ENCODE results near the gene ST7L.

GRCh38 chr1:111429719-111430185 is 2.2 kb upstream of the OVGP1 start:
- PRO-cap: no peak

DNA sequence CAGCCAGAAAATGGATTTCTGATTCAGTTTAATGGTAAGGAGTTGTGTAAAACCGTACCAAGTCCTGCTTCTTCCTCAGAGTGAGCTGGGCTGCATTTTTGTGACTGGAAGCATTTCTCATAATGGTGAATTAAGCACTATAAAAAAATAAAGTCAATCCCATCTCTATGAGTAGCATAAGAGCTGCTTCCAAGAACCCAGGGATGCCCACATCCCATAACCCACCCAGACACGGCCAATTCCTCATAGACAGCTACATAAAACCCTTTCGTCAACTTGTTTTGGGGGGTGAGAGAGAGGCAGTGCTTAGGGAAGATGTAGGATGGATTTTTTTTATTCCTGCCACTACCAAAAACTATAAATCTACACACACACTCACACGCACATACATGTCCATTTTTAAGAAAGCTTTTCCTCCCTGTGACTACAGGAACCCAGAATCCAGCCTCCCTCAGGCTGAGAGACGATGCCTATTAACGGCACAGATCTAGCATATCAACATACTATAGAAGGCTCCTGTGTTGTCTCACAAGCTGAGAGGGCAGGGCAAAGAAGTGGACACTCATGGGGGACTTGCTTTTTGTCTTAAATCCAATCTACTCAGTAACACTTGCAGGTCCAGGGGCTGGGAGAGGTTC is 8.3 kb downstream of the WDR77 start:
- PRO-cap: no peak

DNA sequence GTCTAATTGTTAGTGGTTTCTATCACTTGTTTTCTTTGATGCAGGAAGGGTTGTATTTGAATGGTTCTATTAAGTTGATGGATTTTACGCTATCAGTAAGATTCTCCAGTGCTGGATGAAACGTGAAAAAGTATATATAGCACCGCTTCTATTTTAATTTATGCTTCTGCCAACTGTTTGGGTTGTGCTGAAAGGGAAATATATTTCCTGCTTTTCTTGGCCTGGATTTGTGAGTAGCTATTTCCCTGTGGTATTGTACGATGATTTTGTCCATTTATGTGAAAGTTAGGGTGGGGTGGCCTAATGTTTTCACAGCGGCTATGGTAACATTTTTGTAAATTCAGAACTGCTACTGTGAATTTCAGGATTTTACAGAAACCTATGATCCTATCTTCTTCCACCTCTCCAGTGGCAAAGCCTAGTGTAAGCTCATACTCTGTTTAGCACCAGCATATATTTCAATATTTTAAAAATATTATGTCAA is 352 bp downstream of the C1orf162 start:
- PRO-cap: no peak

DNA sequence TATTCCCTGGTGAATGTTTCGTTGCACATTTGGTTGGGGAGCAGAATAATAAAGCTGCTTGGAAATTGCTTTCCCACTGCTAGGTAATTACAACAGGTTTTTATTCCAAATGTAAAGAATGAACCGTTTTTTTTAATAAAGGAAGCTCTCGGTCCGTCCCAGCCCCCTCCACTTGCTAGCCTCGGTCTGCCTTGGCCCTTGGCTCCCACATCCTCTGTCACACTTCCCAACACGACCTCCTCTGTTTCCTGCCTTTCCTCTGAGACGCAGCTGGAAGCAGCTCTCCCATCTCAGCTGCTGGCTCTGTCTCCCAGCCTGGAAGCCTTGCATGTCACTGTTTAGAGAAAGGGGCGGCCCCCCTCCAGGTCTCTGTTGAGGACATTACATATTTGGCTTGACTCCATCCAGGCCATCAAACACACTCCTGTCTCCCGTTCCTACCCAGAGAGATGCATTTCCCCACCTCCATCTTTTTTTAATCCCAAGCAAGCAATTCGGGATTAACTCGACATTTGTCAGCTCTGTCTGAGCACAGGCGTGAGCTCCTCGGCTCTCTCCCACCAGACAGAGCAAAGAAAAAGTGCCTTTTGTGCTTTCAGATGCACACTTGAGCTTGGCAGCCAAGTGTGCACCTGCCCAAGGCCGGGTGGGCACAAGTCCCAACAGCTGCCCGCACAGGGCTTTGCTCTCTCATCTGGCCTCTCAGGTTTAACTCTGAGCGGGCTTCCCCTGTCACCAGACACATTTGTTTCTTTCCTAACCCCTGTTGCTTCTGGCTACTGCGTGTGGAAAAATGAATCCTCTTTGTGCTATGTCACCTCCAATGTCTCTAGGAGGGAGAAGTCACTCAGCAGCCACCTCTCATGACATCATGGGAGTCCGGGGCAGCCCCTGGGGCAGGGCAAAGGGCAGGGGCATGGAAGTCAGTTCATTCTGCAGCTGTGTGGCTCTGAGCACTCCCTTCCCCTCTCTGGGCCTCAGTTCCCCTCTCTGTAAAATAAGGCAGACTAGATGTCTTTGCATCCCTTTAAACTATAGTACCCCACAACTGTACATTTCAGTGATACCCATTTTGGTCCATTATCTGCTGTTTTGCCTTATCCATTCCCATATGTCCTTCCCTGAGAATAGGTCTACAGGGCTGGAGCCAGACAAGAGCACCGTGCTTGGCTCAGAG is 108.3 kb downstream of the KCND3 start:
- PRO-cap: no peak

GRCh38 chr1:112333827-112334563 is 62.0 kb upstream of the CTTNBP2NL start:
- PRO-cap: no peak

DNA sequence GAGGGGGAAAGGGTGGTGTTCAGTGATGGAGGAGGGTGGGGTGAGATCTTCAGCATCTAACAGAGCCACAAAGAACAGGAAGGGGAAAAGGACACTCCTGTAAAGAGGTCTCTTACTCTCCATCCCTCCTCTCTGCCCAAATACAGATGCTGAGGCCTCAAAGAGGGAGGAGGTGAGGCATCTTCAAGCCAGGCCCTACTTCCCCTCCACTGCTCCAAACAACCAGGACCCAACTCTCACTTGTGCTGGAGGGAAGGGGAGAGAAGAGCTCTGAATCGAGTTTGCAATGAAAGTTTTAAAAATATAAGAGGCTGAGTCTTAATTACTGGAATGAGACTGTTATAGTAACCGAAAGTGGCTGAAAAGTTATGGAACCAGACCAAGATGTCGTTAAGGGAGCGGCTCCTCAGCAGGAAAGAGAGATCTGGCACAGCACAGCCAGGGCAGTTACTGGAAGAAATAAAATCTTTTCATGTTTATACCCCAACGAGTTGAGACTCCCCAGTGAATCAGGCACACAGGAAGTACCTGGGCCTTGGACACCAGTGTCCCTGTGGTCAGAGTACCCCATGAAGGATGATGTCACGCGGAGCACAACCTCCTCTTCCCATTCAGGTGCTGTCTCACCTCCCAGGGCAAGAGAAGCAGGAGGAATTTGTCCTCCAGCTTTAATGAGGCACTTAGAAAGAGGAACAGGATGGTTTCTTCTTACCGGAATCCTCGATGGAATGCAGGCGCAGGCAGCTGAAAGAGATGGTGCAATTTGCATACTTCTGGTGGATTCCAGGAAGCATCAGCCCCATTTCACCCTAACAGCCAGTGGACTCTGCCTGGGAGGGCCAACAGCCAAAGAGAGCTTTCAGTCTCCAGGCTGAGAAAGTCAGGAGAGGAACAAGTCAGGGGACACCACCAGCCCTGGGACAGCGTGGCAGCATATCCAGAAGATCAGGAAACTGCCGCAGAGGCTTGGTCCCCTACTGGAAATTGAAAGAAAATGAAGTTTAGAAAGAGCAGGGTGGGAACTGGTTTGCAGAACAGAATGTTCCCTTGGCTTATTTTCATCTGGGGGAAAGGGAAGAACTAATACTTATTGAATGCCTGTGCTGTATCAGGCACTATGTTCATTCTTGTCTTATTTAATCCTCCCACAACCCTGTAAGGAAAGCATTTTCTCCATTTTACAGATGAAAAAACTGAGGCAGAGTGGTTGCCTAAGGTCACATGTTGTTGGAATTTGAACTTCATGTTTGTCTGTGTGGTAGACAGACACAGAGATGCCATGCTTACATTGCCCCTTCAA is 35.9 kb upstream of the CTTNBP2NL start:
- PRO-cap: bidirectional peak, plus-strand start at position 862 of the sequence, minus-strand start at position 722 of the sequence; unidirectional peak, minus-strand start at position 935 of the sequence; unidirectional peak, minus-strand start at position 986 of the sequence

GRCh38 chr1:112376091-112376431 is 20.0 kb upstream of the CTTNBP2NL start:
- PRO-cap: no peak

- PRO-cap: unidirectional peak, plus-strand start at chr1:112395372
Observed at GRCh38 chr1:112395032-112395741, 827 bp upstream of the CTTNBP2NL start.

DNA sequence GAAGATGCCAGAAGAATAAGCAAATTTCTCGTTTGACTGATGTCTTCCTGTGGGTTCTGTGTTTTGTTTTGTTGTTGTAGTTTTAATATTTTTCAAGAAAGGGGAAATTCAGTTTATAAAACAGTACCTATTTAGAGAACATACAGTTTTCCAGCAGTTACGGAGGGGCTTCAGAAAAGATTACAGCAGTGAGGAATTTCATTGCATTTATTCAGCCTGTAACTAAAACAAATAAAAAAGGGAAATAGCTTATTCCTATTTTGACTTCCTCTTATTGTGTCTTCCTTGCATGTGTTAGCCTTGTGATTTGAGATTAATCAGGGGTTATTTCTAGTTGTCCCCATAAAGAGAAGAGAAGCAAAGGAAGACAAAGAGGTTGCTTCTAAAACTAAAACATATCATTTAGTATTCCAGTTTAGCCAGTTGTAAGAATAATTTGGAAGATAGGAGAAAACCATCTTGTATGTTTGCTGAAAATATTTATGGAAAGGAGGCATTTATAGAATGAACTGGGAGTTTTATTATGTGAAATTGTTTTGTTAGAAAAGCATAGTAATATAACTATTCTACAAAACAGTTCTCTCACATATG is 35.1 kb downstream of the CTTNBP2NL start:
- PRO-cap: no peak

DNA sequence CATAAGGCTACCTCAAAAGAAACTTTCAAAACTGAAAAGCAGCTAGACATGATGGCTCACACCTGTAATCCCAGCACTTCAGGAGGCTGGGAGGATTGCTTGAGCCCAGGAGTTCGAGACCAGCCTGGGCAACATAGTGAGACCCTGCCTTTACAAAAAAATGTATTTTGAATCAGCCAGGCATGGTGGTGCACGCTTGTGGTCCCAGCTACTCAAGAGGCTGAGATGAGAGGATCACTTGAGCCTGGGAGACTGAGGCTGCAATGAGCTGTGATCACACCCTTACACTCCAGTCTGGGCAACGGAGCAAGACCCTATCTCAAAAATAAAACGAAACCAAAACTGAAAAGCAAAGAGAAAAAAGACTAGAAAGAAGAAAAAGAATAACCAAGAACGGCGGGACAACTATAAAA is 15.5 kb upstream of the WNT2B start:
- PRO-cap: no peak

DNA sequence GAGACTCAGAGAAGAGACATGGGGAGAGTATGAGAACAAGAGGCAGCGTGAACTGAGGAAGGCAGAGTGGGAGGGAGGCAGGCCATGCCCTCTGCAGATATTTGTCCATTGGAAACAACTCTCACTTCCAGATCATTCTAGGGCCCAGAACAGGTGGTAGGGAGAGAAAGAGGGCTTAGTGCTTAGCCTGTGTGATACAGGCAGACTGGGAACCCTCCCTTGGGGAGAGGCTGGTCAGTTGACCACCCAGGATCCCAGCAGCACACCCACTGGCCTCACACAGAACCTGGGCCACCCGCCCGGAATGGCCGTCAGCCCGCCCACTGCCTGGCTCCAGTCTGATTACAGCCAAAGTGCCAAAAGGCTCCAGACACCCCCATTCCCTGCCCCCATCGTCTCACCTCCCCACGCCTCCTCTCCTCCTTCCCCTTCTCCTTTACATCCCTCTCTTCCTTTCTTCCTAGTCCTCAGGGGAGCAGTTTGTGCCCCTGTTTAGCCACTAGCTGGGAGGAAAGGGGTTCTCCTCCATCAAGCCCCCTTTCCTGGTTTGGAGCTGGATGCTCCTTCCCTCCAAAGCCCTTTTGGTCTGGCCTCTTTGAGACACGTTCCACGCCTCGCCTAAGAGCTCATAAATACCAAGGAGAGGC is 4.8 kb upstream of the WNT2B start:
- PRO-cap: no peak

- PRO-cap: no peak
Observed at GRCh38 chr1:112520270-112520821, 11.6 kb downstream of the WNT2B start.

- PRO-cap: bidirectional peak, plus-strand start at chr1:112618702, minus-strand start at chr1:112618750; bidirectional peak, plus-strand start at chr1:112619221, minus-strand start at chr1:112619103
Observed at GRCh38 chr1:112618577-112619574, at the start of gene ST7L. Gene ST7L, minus strand, starts transcription at chr1:112619141.

- PRO-cap: no peak
Observed at GRCh38 chr1:112668744-112669212, 5.7 kb upstream of the MOV10 start.

- PRO-cap: no peak
Observed at GRCh38 chr1:112669845-112671176, 4.1 kb upstream of the MOV10 start.

DNA sequence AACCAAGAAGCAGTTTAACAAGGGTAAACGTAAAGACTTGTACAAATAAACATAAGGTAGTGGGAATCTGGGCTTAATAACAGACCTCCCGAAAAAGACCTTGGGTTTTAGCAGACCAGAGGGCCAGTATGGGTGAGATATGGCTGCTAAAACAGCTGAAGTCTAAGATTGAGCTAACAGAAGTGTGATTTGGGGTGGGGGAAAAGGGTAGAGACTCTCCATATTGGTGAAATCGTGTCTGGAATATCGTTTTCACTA is 1.3 kb downstream of the MOV10 start:
- PRO-cap: no peak

GRCh38 chr1:112704047-112704481 is 2.9 kb downstream of the RHOC start:
- PRO-cap: no peak

DNA sequence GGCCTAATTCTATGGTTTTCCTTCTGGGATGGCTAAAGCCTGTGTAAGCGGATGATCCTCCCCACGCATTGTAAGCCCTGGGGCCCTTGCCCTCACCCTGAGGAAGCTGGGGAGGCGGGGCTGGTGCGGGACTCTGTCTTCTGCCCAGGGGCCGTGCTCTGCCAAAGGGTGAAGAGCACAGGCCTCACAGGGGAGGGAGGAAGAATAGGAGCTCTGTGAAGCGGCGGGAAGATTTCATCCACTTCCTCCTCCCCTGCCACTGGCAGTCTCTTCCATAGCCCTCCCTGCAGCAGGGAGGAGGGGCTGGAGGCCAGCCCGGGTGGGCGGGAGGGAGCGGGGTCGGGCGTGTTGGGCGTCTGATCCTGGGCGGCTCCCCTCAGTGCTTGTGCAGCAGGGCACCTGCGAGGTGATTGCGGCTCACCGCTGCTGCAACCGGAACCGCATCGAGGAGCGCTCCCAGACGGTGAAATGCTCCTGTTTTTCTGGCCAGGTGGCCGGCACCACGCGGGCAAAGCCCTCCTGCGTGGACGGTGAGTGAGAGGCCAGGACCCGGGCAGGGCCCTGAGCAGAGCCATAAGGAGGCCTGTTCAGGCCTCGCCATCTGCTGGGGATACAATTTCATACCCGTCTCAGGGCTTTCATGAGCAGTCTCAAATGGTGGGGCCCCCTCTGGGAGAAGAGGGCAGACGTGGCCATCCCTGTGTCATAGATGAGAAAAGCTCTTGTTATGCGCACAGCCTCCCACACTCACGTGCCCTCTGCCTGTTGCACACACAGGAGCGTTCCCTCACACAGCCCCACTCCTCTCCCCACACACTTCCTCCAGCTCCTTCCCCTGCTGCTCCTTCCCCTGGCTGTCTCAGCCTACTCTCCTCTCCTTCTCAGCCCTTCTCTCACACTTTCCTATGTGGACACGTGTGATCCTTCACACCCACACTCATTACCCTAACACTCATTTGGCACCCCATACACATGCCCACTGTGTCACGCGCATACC is 4.2 kb downstream of the TAFA3 start:
- PRO-cap: no peak

DNA sequence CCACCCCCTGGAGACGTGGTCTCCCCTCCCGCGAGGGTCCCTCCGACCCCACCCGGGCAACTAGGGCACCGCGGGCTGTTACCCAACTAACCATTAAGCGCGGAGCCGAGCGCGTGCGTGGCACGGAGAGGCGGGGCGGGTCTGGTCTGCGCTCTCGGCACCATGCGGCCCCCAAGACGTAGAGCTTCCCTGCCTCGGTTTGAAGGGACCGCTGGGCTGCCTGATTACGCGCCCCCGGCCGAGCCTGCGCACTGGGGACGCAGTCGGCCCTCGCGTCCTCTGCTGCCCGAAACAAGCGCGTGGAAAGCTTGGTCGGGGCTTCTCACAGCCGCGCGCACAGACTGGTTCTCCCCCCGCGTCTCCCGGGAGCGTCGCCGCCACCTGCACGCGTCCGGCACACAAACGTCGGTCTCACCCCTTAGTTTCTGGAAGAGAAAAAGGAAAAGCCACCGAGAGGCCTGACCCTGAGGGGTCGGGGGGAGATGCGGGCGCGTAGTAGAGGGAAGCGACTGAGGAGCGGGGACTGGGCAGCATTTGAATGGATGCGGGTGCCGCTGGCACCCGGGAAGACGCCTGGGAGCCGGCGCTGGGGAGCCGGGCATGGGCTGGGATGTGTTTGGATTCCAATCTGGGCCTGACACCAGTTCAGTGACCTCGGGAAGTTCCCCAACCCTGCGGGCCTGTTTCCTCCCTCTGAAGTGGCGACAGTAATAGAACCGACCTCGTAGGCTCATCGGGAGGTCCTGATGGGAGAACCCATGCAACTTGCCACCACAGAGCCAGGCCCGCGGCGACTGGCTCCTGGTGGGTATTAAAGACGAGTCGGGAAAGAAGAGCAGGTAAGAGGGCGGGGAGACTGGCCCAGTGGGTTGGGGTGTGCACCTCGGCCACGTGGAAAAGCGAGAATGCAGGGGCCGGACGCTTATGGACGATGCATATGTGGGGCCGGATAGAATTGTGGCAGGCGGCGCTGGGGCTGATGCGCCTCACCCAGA is 106.1 kb downstream of the SLC16A1 start:
- PRO-cap: bidirectional peak, plus-strand start at position 289 of the sequence, minus-strand start at position 201 of the sequence

DNA sequence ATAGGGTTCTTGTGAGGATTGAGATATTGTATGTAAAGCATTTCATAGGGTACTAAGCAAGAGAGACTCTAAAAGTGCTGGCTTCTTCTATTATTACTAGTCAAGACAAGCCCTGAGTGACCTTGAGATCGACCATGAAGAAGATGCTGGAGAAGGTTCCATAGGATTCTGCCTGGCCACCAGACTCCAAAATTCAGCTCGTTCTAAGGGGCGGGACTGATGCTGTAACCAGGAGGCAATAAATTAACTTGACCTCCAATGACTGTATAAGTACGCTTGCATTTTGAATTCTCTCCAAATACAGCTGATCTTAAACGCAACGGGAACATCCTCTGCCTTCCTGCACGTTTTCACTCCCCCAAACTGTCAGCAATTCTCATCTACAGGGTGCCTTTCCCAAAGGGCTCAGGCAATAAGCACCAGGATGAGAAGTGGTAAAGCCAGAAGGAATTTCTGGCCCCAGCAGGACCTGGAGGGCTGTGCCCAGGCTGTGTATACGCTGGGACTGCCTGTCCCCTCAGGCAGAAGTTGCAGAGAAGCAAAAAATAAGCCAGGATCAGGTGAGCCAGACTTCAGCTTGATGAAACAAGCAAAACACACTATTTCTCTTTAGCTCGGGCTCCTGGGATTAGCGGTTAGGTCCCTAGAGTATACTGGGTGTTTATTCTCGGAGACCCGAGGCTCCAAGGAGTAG is 124.8 kb downstream of the LRIG2 start:
- PRO-cap: no peak

All from rectum (tissue), 1 donor.